ENCODE measurements around a stretch of chr11.

GRCh38 chr11:78223356-78223925, 34.7 kb downstream of the USP35 start:
- PRO-cap = no peak
- RAMPAGE, long total RNA, 4 experiments = start-site peak on the minus strand in 1 of 4 experiments, at chr11:78223421-78224006 at its widest, 13 reads per replicate

- PRO-cap = no peak
- RAMPAGE, long total RNA, 4 experiments = no peak in any of the 4 experiments
Measured at GRCh38 chr11:78376799-78377296, 40.8 kb downstream of the GAB2 start.

GRCh38 chr11:78387012-78387733, 30.4 kb downstream of the GAB2 start:
- PRO-cap = no peak
- RAMPAGE, long total RNA, 4 experiments = start-site peak on the minus strand in 1 of 4 experiments, at chr11:78387378-78387447 at its widest, 7 reads per replicate

GRCh38 chr11:79413004-79413817, 27.6 kb downstream of the TENM4 start:
- PRO-cap = no peak
- RAMPAGE, long total RNA, 4 experiments = no peak in any of the 4 experiments

DNA sequence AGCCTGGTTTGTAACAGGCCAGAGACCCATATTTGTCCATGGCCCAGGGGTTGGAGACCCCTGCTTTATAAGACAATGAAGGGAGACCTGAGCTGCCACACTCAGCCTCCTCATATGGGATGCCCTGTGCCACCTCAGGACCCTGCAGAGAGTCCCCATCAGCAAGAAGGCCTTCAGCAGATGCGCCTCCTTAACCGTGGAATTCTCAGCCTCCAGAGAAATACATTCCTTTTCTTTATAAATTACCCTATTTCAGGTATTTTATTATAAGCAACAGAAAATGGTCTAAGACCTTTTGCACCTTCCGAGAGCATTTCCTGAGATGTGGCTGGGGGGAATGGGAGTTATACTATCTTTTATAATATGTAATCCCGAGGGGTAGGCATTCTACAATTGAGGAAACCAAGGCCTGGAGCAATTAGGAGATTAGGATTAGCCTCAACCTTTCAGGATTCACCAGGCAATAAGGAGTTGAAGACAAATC, 139.9 kb upstream of the TENM4 start:
- PRO-cap = no peak
- RAMPAGE, long total RNA, 4 experiments = no peak in any of the 4 experiments

DNA sequence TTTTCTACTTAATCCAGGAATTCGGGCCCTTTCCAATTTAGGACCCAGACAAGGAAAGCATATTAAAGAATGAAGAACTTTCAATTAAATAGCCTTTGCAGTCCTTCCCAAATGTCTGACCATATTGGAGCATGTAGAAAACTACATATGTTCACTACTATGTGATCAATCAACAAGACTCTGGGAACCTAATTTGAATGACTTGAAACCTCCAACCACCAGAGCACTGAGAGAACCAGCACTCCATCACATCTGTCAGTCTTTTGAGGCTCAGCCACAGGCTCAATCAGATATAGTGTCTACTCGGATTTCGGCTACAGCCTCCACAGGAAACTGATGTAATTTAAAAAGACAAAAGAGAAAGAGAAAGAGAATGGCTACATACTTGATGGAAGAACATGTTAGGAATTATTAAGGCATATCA, 859.1 kb downstream of the FAM181B start:
- PRO-cap = no peak
- RAMPAGE, long total RNA, 4 experiments = no peak in any of the 4 experiments

GRCh38 chr11:82695438-82695972, 38.2 kb downstream of the FAM181B start:
- PRO-cap = no peak
- RAMPAGE, long total RNA, 4 experiments = start-site peak on the minus strand in 1 of 4 experiments, at chr11:82695595-82695613 at its widest, 7 reads per replicate

DNA sequence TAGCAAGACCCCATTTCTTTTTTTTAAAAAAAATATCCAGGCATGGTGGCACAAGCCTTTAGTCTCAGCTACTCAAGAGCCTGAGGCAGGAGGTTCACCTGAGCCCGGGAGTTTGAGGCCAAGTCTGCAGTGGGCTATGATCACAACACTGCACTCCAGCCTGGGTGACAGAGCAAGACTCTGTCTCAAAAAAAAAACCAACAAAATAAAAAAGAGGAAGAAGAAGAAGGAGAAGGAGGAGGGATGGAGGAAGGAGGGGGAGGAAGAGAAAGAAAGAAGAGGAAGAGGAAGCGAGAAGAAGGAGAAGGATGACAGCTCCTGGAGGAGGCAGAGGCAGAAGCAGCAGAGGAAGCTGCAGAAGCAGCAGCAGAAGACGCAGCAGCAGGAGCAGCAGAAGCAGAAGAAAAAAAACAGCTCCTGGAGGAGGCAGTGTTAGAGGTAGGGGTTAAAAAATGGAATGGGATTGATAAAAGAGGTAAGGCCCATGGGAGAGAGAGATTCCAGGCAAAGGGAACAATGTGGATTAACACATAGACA, 11.0 kb downstream of the PRCP start:
- PRO-cap = unidirectional peak, plus-strand start at position 336 of the sequence
- RAMPAGE, long total RNA, 4 experiments = no peak in any of the 4 experiments

GRCh38 chr11:82994433-82995056, 77.2 kb downstream of the RAB30 start:
- PRO-cap = no peak
- RAMPAGE, long total RNA, 4 experiments = no peak in any of the 4 experiments

DNA sequence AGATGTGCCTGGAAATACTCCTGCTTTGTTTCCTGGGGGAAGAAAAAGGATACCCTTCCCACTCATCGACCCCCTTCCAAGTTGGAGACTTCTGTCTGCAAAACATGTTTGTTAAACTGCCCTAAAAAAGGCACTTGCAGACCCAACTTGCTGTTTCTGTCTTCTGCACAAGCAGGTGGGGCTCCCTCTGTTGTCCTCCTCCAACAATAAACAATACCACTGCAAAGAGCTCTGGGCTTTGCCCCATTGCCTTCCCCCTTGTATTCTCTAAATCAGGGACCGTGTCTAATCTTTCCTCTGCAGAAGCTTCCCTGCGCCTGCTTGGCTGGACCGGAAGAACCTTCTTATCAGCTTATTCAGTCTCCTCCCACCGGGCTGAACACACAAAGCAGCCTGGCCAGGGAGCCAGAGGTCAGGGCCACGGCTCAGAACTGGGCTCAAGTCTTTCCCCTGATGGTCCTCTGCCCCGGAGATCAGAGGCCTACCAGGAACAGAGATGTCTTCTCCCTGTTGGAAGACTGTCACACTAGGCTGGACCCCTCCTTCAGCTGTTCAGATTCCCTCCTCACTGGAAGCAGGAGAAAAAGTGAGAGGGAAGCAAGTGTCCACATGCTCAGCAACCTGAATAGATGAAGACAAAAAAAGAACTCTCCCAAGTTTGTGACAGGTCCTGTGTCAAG, 63.8 kb downstream of the RAB30 start:
- PRO-cap = bidirectional peak, plus-strand start at position 408 of the sequence, minus-strand start at position 319 of the sequence
- RAMPAGE, long total RNA, 4 experiments = no peak in any of the 4 experiments

DNA sequence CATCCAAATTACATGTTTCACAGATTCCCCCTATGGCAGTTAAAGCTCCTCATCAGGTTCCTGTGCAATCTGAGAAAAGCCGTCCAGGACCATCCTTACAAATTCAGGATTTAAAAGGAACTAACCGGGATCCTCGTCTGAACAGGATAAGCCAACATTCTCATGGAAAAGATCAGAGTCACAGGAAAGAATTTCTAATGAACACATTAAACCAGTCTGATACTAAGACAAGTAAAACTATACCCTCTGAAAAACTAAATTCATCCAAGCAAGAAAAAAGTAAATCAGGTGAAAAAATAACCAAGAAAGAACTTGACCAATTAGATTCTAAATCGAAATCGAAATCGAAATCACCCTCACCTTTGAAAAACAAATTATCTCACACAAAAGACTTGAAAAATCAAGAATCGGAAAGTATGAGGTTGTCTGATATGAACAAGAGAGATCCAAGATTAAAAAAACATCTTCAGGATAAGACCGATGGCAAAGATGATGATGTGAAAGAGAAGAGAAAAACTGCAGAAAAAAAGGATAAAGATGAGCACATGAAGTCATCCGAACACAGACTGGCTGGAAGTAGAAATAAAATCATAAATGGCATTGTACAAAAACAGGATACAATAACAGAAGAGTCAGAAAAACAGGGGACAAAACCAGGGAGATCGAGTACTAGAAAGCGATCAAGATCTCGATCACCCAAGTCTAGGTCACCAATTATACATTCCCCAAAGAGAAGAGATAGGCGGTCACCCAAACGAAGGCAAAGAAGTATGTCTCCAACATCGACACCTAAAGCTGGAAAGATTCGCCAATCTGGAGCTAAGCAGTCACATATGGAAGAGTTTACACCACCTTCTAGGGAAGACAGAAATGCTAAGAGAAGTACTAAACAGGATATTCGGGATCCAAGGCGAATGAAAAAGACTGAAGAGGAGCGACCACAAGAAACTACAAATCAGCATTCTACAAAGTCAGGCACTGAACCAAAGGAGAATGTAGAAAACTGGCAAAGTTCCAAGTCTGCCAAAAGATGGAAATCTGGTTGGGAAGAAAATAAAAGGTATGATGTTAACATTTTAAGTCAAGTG, 9.1 kb downstream of the PCF11 start:
- PRO-cap = no peak
- RAMPAGE, long total RNA, 4 experiments = start-site peak on the plus strand in 2 of 4 experiments, centred at positions 636 to 657 of the sequence, 72 to 128 reads per replicate

DNA sequence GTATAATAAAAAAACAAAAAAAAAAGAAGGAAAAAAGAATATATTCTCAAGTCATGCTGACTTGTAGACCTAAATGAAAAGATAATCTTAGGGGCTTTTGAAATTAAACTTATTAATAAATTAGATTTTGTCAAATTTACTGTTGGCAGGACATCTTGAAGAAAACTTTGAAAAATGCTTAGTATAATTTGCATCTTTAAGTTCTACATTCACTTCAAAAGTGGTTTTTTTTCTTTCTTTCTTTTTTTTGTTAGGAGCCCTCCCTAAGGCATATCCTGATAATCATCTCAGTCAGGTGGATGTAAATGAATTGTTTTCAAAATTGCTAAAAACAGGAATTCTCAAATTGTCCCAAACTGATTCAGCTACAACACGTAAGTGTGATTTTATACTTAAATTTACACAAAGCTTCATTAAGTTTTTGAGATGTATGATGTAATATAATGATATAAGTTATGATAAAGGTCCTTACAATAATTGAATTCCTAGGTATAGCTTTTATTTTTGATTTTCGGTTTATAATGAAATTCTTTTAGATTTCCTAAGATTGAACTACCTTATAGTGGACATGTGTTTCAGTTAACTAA, 16.6 kb upstream of the ANKRD42 start:
- PRO-cap = no peak
- RAMPAGE, long total RNA, 4 experiments = no peak in any of the 4 experiments

GRCh38 chr11:83186158-83186861, 7.2 kb upstream of the ANKRD42 start:
- PRO-cap = no peak
- RAMPAGE, long total RNA, 4 experiments = no peak in any of the 4 experiments

GRCh38 chr11:83256351-83256879, 29.8 kb downstream of the CCDC90B start:
- PRO-cap = no peak
- RAMPAGE, long total RNA, 4 experiments = no peak in any of the 4 experiments

GRCh38 chr11:83680882-83681352, 394.8 kb upstream of the CCDC90B start:
- PRO-cap = no peak
- RAMPAGE, long total RNA, 4 experiments = no peak in any of the 4 experiments

- PRO-cap = no peak
- RAMPAGE, long total RNA, 4 experiments = no peak in any of the 4 experiments
Measured at GRCh38 chr11:83852457-83853247, 566.5 kb upstream of the CCDC90B start.

DNA sequence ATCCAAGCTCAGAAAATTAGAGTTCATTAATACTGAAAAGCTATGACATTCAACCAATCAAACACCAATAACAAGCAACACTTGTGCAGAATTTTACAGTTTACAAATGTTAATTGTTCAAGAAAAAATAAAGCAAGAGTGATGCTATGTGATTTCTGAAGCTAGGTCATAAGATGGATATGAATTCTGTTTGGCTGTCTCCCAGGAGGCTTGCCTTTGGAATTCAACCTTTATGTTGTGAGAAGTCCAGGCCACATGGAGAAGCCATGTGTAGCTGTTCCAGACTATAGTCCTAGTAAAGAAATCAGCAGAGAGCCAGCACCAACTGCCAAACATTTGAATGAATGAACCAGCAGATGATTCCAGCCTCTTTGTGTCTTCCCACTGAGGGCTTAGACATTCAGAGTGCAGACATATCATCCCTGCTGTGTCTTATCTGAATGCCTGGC, 1150.7 kb downstream of the DLG2 start:
- PRO-cap = unidirectional peak, minus-strand start at position 225 of the sequence
- RAMPAGE, long total RNA, 4 experiments = no peak in any of the 4 experiments

GRCh38 chr11:84658276-84658650, 968.9 kb downstream of the DLG2 start:
- PRO-cap = no peak
- RAMPAGE, long total RNA, 4 experiments = no peak in any of the 4 experiments

GRCh38 chr11:84897808-84898035, 729.4 kb downstream of the DLG2 start:
- PRO-cap = no peak
- RAMPAGE, long total RNA, 4 experiments = no peak in any of the 4 experiments

- PRO-cap = no peak
- RAMPAGE, long total RNA, 4 experiments = no peak in any of the 4 experiments
Measured at GRCh38 chr11:84930365-84931038, 696.6 kb downstream of the DLG2 start.